Penis (tissue), 1 donor: ENCODE measurements around the genes SLC38A4, PCED1B and PFKM.

DNA sequence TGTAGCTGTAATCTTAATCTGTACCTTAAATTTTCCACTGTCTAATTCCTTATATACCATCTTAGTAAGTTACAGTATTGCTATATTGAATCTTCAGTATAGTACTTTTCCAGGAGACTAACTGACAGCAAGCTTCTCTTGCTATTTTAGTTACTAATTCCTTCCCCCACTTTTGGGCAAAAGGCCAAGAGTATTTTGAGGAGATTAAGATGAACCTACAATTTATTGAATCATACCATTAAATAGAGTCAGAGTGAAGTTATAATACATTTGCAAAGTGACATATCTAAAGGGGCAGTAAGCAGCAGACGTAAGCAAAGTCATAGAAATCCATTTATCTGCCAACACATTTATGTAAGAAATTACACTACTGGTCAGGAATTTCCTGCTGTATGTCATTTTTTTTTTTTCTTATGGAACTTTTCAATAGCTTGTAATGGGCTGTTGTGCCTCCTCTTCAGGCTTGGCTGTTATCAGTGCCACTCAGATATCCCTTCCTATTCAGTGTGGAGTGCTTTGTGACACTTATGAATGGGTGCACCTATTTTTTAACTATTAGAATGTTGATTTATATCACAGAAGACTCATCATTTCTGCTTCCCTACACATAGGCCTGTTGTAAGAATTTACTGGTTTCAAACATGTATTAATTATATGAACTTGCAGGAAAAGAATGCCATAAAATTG lies 59.2 kb upstream of the SLC38A2 start:
- PRO-cap = no peak

- PRO-cap = no peak
Observed at GRCh38 chr12:46549688-46550364, 177.3 kb upstream of the SLC38A2 start.

DNA sequence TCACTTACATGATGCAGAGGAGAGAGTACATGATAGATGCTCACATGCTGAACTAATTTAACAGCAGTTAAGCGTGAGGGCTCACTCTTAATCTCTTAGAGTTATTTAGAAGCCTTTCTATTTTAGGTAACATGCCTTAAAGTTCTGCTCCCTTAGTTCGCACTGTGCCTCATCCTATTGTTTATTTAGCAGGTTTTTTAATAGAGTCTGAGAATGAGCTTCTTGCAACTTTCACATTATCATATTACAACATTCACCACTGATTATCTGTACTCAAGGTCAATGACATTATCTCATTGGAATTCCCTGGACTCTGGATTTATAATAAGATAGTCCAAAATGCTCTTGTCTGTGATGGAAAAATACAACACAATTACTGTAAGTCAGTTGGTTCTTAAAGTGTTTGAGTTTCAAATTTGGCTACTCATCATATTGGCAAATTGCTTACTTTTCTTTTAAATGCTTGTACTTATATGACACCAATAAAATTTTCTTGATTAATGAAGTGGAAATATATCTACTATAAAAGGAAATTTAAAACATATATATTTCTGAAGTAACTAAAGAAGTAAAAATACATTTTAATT lies 183.6 kb upstream of the SLC38A2 start:
- PRO-cap = no peak

DNA sequence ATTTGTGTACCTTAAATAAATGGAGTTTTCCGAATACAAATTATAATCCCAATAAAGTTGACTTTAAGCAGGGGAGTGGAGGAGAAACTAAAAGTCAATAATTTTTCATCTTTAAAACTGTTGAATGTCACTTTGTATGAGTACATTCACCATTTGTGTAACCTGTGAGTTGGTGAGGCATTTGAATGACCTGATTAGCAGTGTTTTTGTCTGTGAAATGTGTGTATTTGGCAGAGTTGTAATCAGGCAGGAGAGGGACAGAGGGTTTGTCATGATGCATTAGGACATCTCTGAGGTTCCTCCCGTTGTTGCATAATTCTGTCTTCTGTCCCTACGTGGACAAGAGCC lies 208.8 kb downstream of the SLC38A4 start:
- PRO-cap = no peak

GRCh38 chr12:46825859-46826402 lies at the start of gene SLC38A4:
Gene SLC38A4 (minus strand): TSS chr12:46825997.
- PRO-cap = no peak

GRCh38 chr12:46959484-46960087 lies 119.8 kb upstream of the PCED1B start:
- PRO-cap = no peak

GRCh38 chr12:47079204-47080008 lies at the start of gene PCED1B:
Gene PCED1B (plus strand): TSS chr12:47079621.
- PRO-cap = bidirectional peak, plus-strand start at chr12:47079622, minus-strand start at chr12:47079537; bidirectional peak, plus-strand start at chr12:47079843, minus-strand start at chr12:47079697; bidirectional peak, plus-strand start at chr12:47079943, minus-strand start at chr12:47079936

- PRO-cap = no peak
Observed at GRCh38 chr12:47189723-47190248, 110.0 kb upstream of the AMIGO2 start.

GRCh38 chr12:47209544-47209907 lies 129.8 kb upstream of the AMIGO2 start:
- PRO-cap = no peak

GRCh38 chr12:47393006-47393287 lies 312.9 kb downstream of the RPAP3 start:
- PRO-cap = no peak

- PRO-cap = no peak
Observed at GRCh38 chr12:47757115-47757815, 1.4 kb downstream of the RAPGEF3 start.

- PRO-cap = no peak
Observed at GRCh38 chr12:47789672-47790235, 16.7 kb downstream of the SLC48A1 start.

GRCh38 chr12:47858665-47859350 lies 39.1 kb upstream of the HDAC7 start:
- PRO-cap = no peak

GRCh38 chr12:47965575-47966015 lies 2.2 kb downstream of the TMEM106C start:
- PRO-cap = no peak

DNA sequence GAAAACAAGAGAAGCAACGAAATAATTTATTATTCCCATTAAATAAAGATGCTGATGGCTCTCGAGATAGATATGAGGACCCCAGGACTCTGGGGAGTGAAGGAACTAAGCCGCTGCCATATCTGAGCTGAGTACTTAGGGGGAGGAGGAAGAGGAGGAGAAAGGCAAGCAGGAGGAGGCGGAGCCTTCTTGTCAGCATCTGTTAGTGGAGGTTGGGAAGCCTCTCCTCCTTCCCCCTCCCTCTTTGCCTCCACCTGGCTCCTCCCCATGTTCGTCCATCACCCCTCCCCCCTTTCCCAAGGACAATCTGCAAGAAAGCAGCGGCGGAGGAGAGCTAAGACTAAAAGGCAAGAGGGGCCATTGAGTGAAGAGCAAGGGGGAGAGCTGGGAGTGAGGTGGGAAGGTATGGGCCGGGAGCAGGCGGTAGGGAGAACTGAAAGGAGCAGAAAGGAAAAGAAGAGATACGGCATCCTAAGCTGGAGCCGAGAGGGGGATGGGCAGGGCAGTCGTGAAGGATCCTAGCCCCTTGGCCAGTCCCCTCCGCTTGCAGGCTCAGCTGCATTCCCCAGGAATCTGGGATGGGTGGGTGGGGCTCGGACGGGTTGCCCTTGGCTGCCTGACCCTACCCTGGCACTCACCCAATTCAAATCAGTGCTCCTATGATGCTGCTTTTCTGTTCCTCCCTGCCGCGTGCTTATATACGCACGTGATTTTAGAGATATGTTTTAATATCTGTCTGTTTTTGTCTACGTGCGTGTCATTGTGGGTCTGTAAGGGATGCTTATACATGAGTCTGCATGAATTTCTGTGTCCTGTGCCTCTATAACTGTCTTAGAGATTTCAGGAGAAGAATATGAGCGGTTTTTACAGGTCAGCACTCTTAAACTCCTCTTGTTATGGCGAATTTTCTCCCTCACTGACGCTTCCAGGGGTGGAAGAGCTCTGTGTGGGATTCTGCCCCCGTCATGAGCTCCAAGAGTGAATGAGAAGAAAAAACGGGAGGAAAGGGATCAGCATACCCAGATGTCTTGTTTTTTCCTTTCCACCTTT lies at the start of gene PFKM:
PFKM (plus strand) TSS at position 305 of the 1,050 bp plus-strand sequence.
- PRO-cap = bidirectional peak, plus-strand start at position 305 of the sequence, minus-strand start at position 133 of the sequence

GRCh38 chr12:48175929-48176510 lies 7.4 kb upstream of the CCDC184 start:
- PRO-cap = no peak

DNA sequence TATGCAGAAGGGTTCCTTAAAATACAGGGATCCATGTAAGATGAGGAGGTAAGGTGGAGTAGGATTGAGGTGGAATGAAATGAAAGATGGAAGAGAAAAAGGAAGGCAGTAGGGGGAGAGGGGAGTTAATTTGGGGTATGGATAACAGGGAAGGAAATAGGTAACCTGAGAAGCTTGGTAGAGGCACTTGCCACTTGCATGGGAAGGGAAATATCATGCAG lies 2.2 kb downstream of the OR10AD1 start:
- PRO-cap = no peak

DNA sequence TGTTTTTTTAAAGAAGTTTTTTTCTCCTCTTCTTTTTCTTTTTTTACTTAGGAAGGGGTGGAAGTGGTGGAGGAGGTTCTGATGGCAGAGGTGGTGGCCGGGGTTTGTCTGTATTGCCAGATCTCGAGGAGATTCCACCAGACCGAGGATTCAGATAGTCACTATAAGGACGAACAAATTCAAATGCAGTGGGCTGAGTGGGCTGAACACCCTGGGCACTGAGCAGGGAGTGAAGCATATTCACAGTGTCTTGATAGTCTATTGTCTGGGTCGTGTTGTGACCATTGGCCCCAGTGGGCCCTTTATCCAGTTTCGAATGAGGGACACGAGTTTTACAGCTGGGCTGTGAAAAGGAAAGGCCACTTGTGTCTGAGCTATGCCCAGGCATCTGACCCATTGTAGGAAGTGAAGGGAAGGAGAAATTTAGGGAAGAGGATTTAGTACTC lies 11.0 kb upstream of the KANSL2 start:
- PRO-cap = no peak

DNA sequence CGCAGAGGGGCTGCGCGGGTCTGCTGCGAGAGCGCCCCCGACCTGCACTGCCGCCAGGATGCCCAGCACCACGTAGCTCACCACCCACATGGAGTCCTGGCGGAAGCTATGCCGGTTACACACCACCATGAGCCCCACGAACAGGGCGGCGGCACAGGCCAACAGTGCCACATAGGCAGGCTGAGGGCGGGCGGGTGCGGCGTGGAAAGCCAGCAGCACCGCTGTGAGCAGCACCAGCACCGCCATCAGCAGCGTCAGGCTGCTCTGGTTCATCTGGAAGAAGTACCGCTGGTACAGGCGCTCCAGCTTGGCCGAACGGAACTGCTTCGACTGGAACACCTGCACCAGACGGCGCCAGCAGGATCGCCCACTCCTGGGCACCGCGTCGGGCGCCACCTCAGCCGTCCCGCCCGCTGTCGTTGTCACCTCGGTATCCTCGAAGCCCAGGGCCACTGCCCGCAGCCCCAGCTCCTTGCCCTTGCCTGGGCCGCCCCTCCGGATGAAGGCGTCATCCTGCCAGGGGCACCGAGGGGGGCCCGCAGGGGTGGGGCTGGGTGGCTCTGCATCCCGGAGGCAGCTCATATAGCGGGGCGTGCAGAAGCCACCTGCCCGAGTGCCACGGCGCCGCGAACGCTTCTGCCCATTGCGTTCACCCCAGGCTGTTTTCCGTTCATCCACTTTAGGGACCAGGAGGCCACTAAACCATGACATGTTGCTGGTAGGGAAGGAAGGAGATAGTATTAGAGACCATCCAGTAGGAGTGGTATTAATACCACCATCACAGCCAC lies 6.0 kb downstream of the ADCY6 start:
- PRO-cap = no peak

DNA sequence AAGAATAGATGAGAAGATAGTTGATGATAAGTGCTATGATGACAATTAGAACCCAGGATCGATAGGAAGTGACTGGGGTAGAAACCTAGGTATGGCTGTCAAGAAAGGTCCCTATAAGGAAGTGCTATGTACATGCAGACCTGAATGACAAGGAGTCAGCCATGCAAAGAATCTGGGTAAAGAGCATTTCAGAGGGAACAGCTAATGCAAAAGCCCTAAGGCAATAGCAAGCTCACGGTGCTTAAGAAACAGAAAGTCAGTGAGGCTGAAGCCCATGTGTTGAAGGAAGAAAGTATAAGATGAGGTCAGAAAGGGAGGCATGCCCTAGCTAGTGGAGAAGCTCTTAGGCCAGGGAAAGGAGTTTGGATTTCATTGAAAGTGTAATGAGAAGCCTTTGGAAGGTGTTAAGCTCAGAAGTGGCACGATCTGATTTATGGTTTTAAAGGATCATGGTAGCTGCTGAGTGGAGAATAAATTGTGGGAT lies 6.0 kb upstream of the ADCY6 start:
- PRO-cap = no peak